NT2/D1 (cell line): Measurements from ENCODE around the gene AFF3.

DNA sequence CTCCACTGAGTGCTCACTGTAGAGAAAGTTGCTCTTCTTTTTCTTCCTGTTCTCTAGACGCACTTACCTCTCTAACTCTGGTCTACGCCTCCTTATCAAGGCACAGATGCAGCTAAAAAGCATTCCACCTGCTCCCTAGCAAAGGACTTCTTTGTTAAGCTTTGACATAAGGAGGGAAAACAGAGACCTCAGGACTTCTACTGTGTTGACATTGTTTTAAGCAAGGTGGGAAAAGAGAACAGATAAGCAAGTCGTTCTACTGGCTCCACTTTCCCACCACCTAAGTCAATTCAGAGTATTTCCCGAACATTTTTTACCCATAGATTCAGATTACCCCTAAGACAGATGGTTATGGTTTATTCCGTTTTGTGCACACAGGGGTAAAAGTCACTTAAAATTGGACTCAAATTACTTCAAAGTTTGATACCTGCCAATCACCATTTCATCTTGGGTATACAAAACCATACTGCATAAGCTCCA, 169.2 kb downstream of the AFF3 start:
- RRBS, 2 experiments: no CpG with 5 or more reads among the region's 5 CpGs

DNA sequence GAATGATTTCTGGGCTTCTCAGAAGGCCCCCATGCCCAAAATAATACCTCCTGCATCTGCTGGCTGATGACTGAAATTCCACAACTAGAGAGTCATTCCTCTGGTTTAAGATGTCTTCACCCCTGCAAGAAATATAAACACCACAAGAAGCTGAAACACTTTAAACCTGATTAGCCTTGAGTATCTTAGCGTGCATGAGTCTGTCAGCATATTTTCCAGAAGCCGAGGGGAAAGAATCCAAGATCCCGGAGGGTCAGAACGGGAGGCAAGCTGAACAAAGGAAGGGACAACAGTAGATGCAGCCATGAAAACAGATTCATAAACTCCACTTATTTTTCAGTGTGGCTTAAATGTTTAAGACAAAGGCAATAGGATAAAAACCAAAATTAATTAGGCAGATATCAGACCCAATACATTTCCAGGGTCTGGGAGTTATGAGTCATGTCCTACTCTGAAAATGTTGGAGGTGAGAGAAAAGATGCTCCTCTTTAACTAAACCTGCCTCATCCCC, 130.9 kb downstream of the AFF3 start:
- RRBS, 2 experiments: no CpG with 5 or more reads among the region's 4 CpGs

DNA sequence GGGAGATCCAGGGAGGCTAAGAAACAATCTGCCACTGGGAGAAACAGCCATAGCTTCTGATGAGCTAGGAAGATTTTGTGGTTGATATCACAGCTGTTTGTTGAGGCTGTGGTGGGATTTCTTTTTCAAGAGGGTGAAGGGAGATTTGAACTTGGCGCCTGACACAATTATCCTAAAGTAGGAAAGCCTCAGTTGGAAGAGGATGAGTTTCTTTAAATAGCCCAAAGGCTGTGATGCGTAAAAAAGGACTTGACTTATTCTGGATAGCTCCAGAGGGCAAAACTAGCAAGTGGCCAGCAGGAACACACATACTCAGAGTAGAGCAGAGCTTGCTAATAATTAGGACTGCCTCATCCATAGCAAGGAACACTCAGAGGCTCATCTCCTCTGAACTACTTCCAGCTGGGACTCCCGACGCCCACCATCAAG, 74.1 kb downstream of the AFF3 start:
- RRBS, 2 experiments: no CpG with 5 or more reads among the region's 4 CpGs

DNA sequence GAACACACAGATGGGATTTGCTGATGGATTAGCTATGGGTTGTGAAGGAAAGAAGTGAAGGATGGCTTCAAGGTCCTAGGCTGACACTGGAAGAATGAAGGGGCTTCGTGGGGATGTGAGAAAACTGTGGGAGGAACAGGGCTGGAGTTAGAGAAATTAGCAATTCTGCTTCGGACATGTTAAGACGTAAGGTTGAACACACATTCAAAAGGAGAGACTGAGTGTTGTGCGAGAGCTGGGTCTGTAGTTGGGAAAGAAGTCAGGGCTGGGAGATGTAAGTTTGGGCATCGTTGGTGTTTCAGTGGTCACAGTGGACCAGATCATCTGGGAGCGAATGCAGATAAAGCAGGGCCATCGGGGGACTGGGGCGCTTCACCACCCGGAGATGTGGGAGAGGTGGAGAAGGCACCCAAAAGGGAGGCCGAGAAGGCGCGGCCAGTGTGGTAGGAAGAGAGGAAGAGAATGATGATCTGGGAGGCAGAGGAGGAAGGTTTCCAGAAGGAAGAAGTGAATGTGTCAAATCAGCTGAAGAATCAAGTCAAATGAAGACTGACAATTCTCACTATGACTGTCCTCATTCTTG, 6.4 kb downstream of the AFF3 start:
- RRBS, 2 experiments: no CpG with 5 or more reads among the region's 12 CpGs

DNA sequence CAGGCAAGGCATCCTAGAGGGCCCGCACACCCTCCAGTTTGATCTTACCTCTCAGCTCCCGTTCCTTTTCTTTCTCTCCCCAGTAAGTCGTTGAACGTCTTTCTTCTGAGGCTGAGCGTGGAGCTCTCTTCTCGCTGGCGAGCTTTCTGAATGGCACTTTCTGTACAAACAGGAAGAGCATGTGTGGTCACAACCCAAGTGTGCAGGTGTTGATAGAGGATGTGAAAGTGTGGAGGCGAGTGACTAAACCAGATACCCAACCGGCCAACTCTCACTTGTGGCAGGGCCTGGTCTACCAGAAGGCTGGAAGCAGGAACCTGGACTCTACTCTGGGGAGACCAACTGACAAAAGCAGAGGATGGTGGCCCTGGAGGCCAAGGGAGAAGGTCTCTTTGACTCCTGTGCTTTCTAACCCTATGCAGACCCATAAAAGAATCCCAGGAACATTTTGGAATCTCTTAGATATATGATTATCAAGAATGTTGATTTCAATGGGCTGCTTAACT, at the start of gene AFF3:
AFF3 (minus strand) TSS at position 155 of the 506 bp plus-strand sequence.
- RRBS, 2 experiments: no CpG with 5 or more reads among the region's 9 CpGs

DNA sequence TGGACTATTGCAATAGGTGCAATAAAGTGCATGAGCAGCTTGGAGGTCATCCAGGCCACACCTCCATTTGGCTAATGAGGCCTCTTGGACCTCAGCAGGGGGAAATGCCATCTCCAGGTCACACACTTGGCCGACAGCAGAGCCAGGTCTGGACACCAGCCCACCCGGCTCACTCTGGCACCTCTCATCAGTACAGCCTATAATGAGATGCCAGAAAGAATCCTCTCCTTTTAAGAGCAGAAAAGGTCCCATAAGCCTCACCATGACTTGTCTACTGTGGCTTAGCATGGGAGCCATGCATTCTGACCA, 71.2 kb upstream of the AFF3 start:
- RRBS, 2 experiments: no CpG with 5 or more reads among the region's 2 CpGs

DNA sequence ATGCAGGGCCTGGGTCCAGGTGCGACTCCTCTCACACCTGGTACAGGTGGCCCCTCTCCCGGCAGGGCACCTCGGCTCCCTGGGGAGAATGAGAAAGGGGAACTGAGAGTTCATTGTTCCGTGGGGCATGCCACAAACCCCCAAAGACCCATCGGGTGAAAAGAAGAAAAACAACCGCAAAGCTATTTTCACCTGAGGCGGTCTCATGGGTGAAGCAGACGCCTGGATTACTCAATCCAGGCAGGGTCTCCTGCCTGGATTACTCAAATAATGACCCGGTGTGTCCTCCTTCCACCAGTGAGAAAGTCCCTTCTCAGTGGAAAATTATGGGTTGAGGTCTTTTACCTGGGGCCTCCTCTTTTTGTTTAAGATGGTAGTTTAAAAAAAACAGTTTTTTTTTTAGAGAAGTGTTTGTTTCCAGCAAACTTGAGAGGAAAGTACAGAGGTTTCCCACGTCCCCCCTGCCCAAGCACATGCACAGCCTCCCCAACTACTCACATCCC, 74.6 kb downstream of the LONRF2 start:
- RRBS, 2 experiments: no CpG with 5 or more reads among the region's 10 CpGs

DNA sequence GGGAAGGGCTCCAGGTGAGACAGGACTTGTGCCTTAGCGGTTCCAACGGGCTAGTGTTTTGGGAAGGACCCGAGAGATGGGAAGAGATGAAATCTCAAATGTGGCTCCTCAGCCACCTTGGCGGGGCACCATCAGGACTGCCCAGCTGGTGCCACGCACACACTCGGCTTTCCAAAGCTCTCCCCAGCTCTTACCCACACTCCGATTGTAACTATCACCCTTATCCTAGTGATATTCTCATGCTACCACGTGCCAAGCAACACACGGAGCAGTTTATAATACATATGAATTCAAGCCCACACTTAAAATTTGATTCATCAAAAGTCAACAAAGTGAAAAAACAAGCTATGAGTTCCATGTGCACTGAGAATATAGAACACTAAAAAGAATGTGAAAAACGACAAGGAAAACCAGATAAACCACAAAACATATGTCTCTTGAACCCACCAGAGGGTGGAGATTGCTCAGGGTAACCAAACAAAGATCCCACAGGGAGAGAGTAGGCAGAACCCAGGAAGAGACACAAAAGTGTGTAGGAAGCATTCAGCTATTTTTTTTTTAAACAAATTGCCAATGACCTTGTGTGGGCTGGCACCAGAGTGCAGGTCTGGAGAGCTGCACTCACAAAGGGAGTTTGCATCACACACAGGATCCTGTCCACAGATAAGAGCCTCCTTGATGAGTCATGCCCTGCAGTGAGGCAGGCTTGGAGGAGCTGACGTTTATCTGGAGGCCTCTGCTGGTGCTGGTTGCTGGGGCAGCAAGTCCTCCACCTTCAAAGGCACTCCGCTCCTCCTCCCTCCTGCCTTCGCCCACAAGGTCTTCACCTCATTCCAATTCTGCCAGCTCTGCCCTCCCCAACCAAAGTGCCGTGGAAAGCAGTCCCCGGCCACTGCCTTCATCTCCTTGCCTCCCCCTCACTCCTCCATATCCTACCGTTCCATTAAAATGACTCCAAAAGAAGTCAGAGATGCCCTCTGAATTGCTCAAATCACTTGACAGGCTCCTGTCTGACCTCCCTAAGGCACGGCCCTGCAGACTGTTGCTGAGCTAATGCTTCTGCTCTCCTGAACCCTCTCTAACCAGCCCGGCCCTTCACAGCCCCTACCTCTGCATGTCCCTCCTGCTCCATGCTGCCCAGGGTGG, 31.3 kb downstream of the LONRF2 start:
- RRBS, 2 experiments: no CpG with 5 or more reads among the region's 18 CpGs

DNA sequence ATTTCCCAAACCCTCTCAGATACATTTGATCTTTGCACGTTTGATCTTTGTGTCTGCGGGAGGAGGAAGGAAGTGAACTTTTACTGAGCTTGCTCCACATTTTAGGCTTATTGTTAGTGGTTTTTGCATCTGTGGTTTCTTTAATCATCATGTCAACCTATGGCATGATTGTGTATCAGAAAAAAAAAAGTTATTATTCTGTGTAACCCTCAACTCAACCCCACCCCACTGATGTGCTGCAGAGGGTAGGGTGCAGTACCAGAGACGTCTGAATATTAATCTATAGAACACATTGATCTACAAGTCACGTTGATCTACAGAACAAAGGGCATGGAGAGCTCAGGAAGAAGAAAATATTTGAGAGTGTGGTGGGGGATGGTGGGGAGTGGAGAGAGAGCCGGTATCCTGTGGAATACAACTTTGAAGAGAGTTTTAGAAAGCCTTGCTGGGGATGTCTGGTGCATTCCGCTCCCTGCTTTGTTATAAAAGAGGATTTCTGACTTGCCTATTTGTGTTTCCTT, 81.4 kb downstream of the PDCL3 start:
- RRBS, 2 experiments: no CpG with 5 or more reads among the region's 6 CpGs

- RRBS, 2 experiments: no CpG with 5 or more reads among the region's 13 CpGs
These were observed 90.9 kb downstream of the PDCL3 start for GRCh38 chr2:100653547-100654323.

- RRBS, 2 experiments: no CpG with 5 or more reads among the region's 8 CpGs
These were observed 2.8 kb downstream of the NPAS2 start for GRCh38 chr2:100822669-100823137.

DNA sequence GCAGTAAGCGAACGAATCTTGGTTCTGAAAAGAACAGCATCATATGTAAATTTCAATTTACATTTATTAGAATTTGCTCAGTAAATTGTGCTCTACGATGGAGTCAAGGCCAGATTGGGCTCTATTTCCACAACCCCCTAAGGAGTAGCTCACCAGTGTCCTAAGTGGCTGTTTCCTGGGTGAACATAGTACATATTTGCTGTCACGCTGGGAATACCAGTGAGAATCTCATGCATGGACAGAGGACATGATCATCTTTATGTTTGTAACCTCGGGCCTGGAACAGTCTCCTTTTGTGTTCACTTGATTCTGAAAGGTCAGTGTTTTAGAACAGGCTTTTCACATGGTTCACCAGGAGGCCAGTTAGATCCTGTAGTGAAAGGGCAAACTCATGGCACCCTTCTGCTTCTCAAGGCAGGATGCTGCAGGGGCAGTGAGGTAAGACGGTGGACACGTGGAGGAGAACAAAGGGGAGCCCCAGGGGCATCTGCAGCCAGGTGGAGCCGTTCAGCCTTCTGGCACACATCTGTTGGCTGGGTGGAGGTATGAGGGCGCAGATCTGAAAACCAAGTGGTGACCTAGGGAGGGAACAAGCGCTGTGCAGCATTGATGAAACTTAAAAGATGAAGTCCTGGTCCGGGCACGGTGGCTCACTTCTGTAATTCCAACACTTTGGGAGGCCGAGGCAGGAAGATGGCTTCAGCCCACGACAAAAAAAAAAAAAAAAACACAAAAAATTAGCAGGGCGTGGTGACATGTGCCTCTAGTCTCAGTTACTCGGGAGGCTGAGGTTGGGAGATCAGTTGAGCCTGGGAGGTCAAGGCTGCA, 33.5 kb downstream of the NPAS2 start:
- RRBS, 2 experiments: no CpG with 5 or more reads among the region's 16 CpGs

GRCh38 chr2:100989007-100989822, 12.9 kb upstream of the RPL31 start:
- RRBS, 2 experiments: no CpG with 5 or more reads among the region's 6 CpGs

DNA sequence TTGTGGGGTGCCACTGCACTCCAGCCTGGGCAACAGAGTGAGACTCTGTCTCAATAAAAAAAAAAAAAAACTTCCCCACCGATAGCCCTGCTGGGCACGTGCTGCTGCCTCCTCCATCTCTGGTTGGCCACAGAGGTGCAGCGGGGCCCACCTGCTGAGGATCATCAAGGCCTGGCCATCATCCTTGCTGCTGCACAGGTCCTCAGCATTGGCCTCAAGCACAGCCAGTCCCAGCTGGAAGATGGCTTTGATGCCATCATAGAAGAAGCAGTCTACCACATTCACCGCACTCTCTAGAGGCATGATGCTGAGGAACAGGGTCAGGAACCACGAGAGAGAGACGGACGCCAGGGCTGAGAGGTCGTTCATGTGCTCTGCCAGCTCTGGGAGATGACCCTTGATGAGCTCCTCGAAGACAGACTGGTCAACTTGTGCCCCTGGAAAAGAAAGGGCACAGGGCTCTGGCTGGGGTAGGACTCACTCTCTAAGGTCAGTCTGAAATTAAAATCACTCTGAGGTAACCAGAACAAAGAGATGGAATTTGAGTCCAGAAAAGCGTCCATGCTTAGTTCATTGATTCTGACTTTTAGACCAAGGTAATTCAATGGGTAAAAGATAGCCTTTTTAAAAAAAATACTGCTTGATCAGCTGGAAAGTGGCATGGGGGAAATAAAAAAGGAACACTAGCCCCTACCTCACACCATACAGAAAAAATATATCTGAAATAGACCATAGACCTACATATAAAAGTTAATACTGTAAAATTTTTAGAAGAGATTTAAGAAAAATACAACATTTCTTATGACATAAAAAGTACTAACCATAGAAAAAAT, 27.5 kb downstream of the RPL31 start:
- RRBS, 2 experiments: no CpG with 5 or more reads among the region's 10 CpGs

DNA sequence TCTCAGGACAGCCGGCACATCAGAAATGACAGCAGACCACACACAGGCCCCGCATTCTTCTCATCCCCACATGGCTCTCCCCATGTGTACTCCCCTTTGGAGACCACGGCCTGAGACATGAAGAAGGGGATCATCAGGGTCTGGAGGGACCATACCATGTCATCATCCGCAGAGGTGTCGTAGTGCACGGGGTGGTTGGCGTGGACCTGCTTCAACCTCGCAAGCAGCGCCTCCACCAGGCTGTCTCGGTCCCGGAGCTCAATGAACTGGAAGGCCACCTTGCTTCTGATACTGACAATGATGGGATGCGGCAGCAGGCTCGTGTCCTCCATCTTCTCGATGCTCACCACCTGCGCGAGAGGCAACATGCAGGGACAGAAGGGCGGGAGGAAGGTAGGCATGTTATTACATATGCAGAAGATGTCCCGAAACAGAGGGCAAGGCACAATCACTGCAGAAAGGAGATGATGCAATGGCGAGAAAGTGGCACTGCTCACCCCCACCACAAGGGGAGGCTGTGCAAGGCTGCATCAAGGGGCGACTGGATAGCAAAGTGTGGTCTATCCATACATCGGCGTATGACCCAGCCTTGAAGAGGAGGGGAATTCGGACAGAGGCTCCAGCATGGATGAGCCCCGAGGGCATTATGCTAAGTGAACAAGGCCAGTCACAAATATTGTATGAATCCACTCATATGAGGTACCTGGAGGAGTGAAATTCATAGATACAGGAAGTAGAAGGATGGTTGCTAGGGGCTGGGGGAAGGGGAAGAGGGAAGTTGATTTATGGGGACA, 36.4 kb downstream of the RPL31 start:
- RRBS, 2 experiments: no CpG with 5 or more reads among the region's 24 CpGs

DNA sequence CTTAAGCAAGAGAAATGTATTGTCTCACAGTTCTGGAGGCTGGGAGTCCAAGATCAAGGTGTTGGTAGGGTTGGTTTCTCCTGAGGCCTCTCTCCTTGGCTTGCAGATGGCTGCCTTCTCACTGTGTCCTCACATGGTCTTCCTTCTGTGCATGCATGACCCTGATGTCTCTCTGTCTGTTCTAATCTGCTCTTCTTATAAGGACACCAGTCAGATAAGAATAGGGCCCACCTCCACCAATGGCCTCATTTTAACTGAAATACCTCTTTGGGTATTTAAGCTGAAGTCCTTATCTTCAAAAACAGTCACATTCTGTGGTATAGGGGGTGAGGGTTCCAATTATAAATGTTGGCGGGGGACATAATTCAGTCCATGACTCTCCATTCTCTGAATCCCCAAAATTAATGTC, 20.8 kb upstream of the CNOT11 start:
- RRBS, 2 experiments: no CpG with 5 or more reads among the region's 1 CpG

DNA sequence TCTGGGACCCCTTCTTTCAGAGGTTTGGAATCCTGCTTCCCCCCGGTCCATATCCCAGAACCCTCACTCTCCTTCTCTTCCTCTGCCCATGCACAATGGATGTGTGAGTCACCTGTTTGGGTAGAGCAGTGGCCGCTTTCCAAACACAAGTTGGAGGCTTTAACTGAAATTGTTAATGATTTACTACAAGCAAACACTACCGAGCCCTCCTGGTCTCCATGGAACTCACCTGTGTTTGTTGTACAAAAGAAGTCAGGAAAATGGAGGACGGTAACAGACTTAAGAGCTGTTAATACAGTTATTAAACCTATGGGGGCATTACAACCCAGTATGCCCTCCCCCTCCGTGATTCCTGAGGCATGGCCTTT, 13.2 kb upstream of the CNOT11 start:
- RRBS, 2 experiments: no CpG with 5 or more reads among the region's 5 CpGs

GRCh38 chr2:101244703-101245318, 7.9 kb upstream of the CNOT11 start:
- RRBS, 2 experiments: no CpG with 5 or more reads among the region's 13 CpGs

- RRBS, 2 experiments: no CpG with 5 or more reads among the region's 11 CpGs
These were observed 21.2 kb downstream of the CNOT11 start for GRCh38 chr2:101273611-101274640.

DNA sequence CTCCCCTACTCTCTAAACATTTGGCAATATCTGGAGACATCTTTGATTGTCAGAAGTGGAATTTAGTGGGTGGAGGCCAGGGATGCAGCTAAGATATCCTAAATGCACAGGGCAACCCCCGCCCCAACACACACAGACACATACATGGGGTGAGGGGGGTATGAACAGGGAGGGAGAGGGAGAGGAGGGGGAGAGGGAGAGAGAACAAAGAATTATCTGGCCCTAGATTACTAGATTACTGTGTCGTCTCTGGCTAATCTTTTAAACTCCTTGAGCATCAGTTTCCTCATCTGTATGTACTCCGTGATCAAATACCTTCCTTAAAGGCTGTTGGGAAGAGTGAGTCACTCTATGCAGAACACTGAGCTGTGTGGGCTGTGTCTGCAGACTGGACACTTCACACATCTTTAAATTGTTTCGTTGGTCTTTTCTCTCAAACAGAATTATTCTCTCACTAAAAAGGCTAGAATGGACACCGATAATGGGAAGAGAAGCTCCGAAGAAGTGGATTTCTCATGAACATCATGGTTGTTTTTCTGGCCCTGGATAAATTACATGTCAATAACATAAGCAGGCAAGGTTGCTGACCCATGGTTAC, 2.9 kb downstream of the RNF149 start:
- RRBS, 2 experiments: no CpG with 5 or more reads among the region's 6 CpGs